Heart left ventricle (tissue), 7 donors: ENCODE measurements around a stretch of chr12.

GRCh38 chr12:62604013-62604441, 137.4 kb downstream of the MON2 start:
- PRO-cap, 6 experiments, result no peak in any of the 6 experiments
- RAMPAGE, long total RNA, 2 experiments, result no peak in any of the 2 experiments
- RRBS, result no CpG with 5 or more reads among the region's 5 CpGs

DNA sequence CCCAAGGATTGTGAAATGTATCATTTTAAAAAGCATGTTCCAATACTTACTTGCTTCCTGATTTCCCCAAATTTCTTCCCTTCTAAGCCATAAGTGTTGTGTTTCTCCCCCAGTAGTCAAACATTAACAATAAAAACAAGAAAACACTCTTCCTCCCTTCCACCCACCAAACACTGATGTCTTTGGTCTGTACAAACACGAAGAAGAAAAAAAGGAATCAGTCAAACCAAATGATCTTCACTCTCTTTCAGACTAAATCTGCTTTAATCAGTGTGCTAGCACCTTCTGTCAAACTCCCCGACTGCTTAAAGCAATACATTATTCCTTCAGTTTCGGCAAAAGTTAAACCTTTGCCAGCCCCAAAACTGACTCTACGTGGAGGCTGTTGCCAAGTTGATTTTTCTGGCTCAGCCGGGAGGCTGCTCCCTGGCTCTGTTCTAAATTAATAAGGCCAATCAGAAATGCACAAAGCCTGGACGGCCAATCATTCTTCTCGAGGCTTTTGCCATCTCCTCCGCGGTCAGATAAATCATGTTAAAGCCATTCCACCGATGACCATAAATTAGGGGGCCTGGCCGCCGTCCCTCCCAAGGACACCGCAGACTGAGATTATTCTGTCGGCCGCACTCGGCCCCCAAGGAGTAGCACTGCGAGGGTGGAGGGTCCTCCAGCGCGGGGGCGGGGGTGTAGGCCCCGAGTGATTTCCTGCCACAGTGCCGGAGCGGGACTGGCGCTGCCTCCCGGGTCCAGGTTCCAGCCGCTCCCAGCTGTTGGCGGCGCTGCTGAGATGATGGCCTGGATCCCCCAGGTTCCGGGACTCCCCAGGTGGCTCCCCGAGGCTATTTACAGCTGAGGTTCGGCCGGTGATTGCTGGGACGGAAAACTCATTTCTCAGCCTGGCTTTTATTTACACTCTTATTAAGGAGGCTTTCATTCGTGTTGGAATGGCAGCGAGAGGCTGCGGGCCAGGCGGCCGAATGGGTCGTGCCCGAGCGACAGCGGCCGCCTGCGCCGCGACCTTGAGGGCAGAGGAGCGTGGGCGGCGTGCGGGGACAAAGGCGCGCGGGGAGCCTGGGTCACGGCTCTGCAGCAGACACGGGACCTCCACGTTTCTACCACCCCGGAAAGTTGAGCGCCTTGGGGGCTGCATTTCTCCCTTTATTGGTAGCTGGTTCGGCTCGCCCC, 165.0 kb downstream of the MON2 start:
- PRO-cap, 6 experiments, result peak in 6 of 6 experiments; most common plus-strand start position 543 of the sequence (in 4); most common minus-strand start position 366 of the sequence (in 1)
- RAMPAGE, long total RNA, 2 experiments, result no peak in any of the 2 experiments
- RRBS, result 3% methylated on average over 7 of the region's 60 CpGs

- PRO-cap, 6 experiments, result no peak in any of the 6 experiments
- RAMPAGE, long total RNA, 2 experiments, result no peak in any of the 2 experiments
- RRBS, result 33% methylated on average over 1 of the region's 3 CpGs
Measured at GRCh38 chr12:62679677-62679940, 213.0 kb downstream of the MON2 start.

DNA sequence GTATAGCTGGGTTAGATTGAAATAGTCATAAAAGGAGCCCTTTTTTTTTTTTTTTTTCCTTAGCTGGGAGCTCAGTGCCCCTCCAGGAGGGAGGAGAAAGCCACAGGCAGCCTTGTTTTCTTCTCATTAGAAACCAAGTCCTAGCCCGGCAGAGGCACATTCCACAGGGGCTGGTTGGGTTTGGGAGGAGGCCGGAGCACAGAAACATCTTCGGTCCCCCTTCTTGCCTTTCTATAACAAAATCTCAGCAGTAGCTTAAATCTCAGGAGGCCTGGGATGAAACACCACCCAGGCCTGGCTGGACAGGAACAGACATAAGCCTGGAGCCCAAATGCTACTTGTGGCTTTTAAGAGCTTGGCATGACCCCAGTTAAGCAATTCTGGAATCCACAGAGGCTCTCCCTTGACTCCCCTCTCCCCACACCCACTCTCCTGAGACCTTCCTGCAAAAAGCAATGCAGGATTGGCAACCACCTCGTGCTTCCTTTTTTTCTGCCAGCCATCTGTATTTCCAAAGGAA, 231.6 kb downstream of the PPM1H start:
- PRO-cap, 6 experiments, result no peak in any of the 6 experiments
- RAMPAGE, long total RNA, 2 experiments, result no peak in any of the 2 experiments
- RRBS, result no CpG with 5 or more reads among the region's 4 CpGs

DNA sequence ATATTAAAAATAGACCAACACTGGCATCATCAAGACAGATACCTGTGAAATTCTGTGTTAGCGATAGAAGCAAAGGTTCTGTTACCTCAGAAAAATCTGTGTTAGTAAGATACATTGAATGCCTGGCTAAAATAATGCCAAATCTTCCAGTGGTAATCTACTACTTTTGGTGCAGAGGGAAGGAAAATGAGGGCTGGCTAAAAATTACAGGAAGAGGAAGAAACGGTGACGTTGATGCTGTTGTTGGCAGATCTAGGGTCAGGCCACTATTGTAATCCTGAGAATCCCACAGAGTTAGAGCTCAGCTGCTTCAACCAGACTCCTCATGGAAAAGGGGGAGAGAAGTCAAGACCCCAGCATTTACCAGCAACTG, 145.2 kb downstream of the PPM1H start:
- PRO-cap, 6 experiments, result peak in 3 of 6 experiments; most common plus-strand start position 269 of the sequence (in 3); most common minus-strand start position 136 of the sequence (in 1)
- RAMPAGE, long total RNA, 2 experiments, result no peak in any of the 2 experiments
- RRBS, result no CpG with 5 or more reads among the region's 3 CpGs

GRCh38 chr12:62850459-62851157, 84.3 kb downstream of the PPM1H start:
- PRO-cap, 6 experiments, result no peak in any of the 6 experiments
- RAMPAGE, long total RNA, 2 experiments, result no peak in any of the 2 experiments
- RRBS, result no CpG with 5 or more reads among the region's 4 CpGs

DNA sequence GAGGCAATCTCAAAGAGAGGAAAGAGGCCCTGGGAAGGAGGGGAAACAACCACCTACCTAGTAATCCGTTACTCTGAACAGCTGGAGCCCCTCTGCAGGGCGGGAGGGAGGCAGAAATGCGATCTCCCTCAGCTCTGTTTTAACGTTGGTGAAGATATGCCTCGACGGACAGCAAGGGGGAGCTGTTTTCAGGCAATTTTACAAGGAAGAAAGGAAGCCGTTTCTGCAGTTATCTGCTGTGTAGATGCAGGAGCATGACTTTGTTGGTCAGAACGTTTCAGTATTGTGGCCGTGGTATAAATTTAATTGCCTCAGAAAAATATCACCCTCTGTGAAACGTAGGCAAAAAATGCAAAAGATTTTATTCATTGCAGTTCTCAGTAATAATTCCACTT, 1.1 kb upstream of the AVPR1A start:
- PRO-cap, 6 experiments, result no peak in any of the 6 experiments
- RAMPAGE, long total RNA, 2 experiments, result no peak in any of the 2 experiments
- RRBS, result no CpG with 5 or more reads among the region's 10 CpGs

GRCh38 chr12:63843202-63844199, 999 bp upstream of the SRGAP1 start:
- PRO-cap, 6 experiments, result peak in 6 of 6 experiments; most common plus-strand start chr12:63844090 (in 3); most common minus-strand start chr12:63843726 (in 6)
- RAMPAGE, long total RNA, 2 experiments, result no peak in any of the 2 experiments
- RRBS, result 2% methylated on average over 45 of the region's 89 CpGs

DNA sequence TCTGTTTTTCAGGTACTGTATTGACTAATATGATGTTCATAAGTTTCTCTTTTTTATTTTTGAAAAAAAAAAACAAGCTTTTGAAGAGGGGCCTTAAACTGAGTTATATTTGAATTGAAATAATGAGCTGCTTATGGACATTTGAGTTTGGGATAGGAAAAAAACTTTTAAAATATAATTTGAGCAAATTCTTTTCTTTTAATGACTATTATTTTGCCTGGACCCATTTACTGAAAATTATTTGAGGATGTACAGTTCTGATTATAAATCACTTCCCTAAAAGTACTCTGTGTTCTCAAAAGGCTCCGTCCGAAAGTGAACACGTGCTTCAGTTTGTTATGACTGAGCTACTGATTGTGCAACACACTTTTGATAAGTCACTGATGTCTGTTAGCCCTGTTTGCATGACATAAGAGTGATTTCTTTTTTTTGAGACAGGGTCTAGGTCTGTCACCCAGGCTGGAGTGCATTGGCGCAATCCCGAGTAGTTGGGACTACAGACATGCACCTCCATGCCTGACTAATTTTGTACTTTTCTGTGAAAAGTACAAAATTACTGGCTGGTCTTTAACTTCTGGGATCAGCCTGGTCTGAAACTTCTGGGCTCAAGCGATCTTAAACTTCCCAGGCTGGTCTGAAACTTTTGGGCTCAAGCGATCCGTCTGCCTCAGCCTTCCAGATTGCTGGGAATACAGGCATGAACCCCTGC, 111.3 kb downstream of the SRGAP1 start:
- PRO-cap, 6 experiments, result peak in 1 of 6 experiments; most common plus-strand start position 418 of the sequence (in 1)
- RAMPAGE, long total RNA, 2 experiments, result no peak in any of the 2 experiments
- RRBS, result no CpG with 5 or more reads among the region's 8 CpGs

- PRO-cap, 6 experiments, result no peak in any of the 6 experiments
- RAMPAGE, long total RNA, 2 experiments, result no peak in any of the 2 experiments
- RRBS, result no CpG with 5 or more reads among the region's 8 CpGs
Measured at GRCh38 chr12:64078728-64079189, 143.3 kb downstream of the KICS2 start.

DNA sequence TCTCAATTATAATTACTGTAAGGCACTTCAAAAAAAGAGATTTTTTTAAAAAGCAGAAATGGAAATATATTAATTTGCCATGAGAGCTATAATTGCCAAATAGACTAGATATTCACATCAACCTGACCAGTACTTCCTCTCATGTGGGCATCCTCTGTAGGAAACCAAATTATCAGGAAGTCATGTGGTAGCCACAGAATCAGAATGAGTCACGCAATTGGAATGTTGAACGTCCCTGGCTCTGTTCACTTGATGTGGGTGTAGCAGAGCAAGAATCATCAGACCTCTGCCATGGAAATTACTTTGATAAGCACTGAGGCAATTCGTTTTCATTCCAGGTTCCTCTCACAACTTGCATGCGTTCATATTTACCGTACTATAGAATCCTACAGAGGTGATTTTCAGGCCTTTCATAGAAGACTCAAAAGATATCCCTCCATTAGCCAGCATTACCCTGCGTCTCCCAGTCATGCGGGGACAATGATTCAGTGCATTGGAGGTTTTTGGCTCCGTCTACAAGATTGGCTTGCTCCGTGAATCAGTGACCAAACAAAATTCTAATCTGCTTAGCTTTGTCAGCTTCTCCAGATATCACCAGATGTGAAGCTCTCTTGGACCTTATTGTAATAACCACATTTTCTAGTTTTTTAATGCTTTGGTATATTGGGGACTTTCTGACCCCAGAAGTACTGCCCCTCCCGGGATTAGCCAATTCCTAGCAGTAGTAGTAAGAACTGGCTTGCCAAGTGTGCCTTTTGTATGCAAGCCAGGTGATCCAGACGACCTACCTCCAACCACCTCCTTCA, 133.5 kb downstream of the KICS2 start:
- PRO-cap, 6 experiments, result peak in 4 of 6 experiments; most common plus-strand start position 332 of the sequence (in 3); most common minus-strand start position 156 of the sequence (in 2)
- RAMPAGE, long total RNA, 2 experiments, result no peak in any of the 2 experiments
- RRBS, result no CpG with 5 or more reads among the region's 11 CpGs

GRCh38 chr12:64671281-64671641, 61.0 kb downstream of the RASSF3 start:
- PRO-cap, 6 experiments, result peak in 6 of 6 experiments; most common plus-strand start chr12:64671497 (in 1); most common minus-strand start chr12:64671438 (in 6)
- RAMPAGE, long total RNA, 2 experiments, result no peak in any of the 2 experiments
- RRBS, result no CpG with 5 or more reads among the region's 5 CpGs

- PRO-cap, 6 experiments, result no peak in any of the 6 experiments
- RAMPAGE, long total RNA, 2 experiments, result no peak in any of the 2 experiments
- RRBS, result no CpG with 5 or more reads among the region's 22 CpGs
Measured at GRCh38 chr12:64694550-64695783, 64.2 kb downstream of the GNS start.

- PRO-cap, 6 experiments, result no peak in any of the 6 experiments
- RAMPAGE, long total RNA, 2 experiments, result no peak in any of the 2 experiments
- RRBS, result no CpG with 5 or more reads among the region's 4 CpGs
Measured at GRCh38 chr12:65283850-65284637, 5.6 kb downstream of the MSRB3 start.

DNA sequence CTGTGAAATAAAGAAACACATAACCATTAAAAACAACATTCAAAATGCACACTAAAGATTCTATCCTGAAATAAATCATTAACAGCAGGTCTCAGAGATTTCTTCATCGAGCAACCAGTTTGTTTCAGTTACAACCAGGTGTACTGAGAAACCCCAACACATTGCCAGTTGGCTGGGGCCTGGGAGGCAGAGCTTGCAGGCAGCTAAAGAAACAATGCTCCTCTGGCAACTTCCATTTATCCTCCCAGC, 181.5 kb downstream of the MSRB3 start:
- PRO-cap, 6 experiments, result no peak in any of the 6 experiments
- RAMPAGE, long total RNA, 2 experiments, result no peak in any of the 2 experiments
- RRBS, result no CpG with 5 or more reads among the region's 1 CpG

DNA sequence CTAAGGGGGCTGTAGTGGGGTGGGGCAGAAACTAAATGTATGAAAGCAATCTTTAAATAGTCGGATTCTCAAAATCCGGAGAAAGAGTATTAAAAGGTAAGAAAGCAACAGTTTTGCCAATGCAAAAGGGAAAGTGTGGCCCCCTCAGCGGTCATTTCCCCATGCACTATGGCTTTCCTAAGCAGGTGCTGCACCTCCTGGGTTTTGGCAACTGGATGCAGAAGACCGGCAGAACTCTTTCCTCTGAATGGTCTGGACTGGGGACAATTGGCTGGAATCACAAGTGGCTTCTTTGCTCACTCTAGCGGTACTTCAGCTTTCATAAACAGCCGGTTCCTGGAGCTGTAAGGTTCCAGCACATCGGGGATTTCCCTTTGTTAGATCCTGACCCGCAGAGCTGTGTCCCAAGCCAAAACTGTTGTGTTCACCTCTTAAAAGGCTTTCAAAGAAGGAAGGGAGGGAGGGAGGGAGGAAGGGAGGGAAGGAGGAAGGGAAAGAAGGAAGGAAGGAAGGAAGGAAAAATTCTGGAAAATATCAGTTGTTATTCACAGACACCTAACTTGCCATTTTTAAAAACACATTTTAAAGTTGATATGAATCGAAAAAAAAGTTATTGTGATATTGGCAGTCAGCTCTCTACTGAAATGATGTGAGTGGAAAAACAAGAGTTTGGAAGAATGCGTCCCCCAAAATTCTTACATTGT, 220.8 kb upstream of the HMGA2 start:
- PRO-cap, 6 experiments, result peak in 1 of 6 experiments; most common plus-strand start position 322 of the sequence (in 1); most common minus-strand start position 259 of the sequence (in 1)
- RAMPAGE, long total RNA, 2 experiments, result no peak in any of the 2 experiments
- RRBS, result 5% methylated on average over 3 of the region's 10 CpGs

GRCh38 chr12:66231183-66232103, 42.4 kb downstream of the IRAK3 start:
- PRO-cap, 6 experiments, result no peak in any of the 6 experiments
- RAMPAGE, long total RNA, 2 experiments, result no peak in any of the 2 experiments
- RRBS, result no CpG with 5 or more reads among the region's 4 CpGs

- PRO-cap, 6 experiments, result no peak in any of the 6 experiments
- RAMPAGE, long total RNA, 2 experiments, result no peak in any of the 2 experiments
- RRBS, result no CpG with 5 or more reads among the region's 1 CpG
Measured at GRCh38 chr12:66286034-66286381, 16.3 kb upstream of the HELB start.

GRCh38 chr12:66303507-66304037, 1.3 kb downstream of the HELB start:
- PRO-cap, 6 experiments, result no peak in any of the 6 experiments
- RAMPAGE, long total RNA, 2 experiments, result no peak in any of the 2 experiments
- RRBS, result no CpG with 5 or more reads among the region's 9 CpGs

- PRO-cap, 6 experiments, result no peak in any of the 6 experiments
- RAMPAGE, long total RNA, 2 experiments, result no peak in any of the 2 experiments
- RRBS, result no CpG with 5 or more reads among the region's 1 CpG
Measured at GRCh38 chr12:66662253-66662652, 16.6 kb downstream of the GRIP1 start.